Skin of body (tissue), 2 donors: ENCODE measurements around the gene SEC24D.

GRCh38 chr4:113436308-113436758, 325.2 kb downstream of the CAMK2D start:
- RAMPAGE, long total RNA, result no peak

DNA sequence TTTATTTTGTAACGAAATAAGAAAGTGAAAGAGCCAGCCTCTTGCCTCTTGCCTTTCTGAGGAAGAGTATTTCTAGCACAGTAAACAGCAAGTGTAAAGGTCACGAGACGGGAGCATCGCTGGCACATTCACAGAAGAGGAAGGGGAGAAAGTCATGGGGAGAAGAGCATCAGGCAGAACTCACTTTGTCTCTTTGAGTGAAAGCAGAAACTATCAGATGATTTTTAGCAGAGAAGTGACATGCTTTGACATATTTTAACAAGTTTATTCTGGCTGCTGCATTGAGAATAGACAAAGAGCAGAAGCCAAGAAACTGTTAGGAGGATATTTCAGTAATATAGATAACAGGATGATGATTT, 313.7 kb downstream of the CAMK2D start:
- RAMPAGE, long total RNA, result no peak

- RAMPAGE, long total RNA, result no peak
Measured at GRCh38 chr4:113471784-113472367, 289.7 kb downstream of the CAMK2D start.

GRCh38 chr4:113579336-113580113, 182.0 kb downstream of the CAMK2D start:
- RAMPAGE, long total RNA, result no peak

GRCh38 chr4:113633495-113633815, 128.1 kb downstream of the CAMK2D start:
- RAMPAGE, long total RNA, result no peak

- RAMPAGE, long total RNA, result no peak
Measured at GRCh38 chr4:113635736-113636052, 125.8 kb downstream of the CAMK2D start.

GRCh38 chr4:113688387-113689106, 73.0 kb downstream of the CAMK2D start:
- RAMPAGE, long total RNA, result no peak

DNA sequence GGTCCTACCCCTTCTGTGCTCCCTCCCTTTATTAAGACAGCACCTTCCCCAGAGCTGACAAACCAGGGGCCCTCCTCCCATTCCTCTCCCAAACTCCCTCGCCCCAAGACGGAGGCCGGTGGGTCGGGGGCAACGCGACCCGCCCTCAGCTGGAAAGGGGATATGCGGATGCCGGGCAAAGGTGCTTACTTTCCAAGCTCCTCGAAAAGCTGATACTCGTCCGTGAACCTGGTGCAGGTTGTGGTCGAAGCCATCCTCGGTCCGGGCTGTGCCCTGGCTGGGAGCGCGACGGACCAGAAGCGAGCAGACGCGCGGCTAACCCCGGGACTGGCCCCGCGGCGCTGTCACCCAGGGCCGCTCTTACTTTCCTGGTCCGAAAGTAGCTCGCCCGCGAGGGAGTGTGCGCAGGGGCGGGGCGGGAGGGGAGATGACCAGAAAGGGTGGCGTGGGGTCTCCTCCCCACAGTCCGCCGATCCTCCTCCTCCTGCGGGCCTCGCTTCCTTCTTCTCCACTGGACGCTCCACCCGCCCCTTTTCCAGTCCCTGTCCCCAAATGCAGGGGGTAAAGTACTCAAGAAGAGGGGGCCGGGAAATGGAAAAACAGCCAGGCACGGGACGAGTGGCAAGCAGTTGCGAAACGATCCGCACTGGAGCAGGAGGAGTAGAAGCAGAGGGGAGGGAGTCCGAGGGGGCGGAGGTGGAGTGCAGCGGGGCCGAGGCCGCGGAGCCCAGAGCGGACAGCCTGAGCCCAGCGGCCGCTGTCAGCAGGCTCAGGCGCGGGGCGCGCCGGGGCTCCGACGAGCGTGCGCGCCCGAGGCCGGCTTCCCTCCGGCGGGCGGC, 504 bp downstream of the CAMK2D start:
- RAMPAGE, long total RNA, result no peak

GRCh38 chr4:114599219-114600369, 987 bp downstream of the UGT8 start:
- RAMPAGE, long total RNA, result no peak

DNA sequence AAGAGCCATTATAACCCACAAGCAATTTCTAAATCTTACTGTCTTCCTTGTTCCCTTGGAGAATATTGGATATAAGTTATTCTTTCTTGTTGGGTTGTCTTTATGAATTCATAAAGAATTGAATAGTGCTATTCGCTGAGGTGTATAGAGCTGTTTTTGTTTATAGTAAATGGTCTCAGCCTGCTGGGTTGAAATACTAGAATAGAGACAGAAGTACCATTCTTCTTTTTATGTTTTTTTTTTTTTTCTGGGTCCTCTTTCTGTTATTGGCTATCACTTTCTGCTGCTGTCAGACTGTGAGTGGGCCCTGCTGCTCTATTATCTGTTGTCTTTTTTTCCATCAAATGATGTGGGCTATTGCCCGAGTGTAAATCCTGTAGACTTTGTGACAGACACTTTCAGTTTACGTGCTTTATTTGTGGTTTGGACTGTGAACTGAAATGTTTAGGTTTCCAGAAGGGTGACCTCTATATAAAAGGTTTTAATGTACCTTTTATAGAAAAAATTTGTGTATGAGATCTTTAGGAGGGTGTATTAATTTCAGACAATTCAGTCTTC, 3.1 kb downstream of the UGT8 start:
- RAMPAGE, long total RNA, result no peak

- RAMPAGE, long total RNA, result no peak
Measured at GRCh38 chr4:114616511-114616972, 17.9 kb downstream of the UGT8 start.

DNA sequence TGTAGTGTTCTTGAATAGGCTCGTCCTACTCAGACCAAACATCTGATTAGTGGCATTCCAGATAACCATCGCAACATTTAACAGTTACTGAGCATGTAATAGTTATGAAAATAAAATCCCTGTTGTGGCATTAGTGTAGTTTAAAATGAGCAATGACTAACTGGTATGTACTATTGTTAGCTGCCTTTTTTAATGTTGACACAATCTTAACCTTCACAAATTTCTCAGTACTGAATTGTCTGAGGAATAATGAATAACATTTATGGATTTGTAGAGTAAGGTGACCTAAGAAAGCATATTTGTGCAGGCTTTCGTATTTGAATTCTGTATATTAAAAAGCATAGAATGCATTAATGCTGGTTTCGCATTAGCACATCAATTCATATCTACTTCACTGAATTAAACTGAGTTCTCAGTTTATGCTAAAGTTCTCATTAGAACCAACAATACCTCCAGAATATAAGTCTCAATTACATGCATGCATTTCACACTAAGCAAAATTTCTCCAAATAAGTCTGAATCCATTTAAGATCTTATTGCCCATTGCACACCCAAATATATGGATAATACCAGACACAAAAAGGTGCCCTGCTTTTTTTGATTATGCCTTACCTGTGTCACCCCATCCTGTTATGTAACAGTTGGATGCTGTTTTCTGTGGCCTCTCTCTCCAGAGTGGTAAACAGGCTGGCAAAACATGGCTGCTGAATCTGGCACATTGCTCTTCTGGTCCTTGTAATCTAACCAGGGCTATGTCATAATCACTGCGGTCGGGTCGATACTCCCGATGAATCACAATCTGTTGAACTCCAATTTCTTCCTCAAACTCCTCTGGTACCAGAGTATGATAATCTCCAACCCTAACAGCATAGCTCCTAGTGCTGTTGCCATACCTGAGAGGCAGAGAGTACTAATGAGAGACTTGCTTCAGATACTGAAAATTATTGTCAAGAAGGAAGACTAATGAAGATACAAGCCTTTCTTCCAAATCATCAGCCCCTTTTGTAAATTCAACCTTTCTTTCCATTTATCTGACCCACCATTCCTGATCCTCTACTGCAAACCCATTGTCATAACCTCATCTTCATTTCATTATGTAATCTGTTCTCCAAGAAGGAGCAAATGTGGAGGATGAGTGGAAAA, 70.2 kb downstream of the PRSS12 start:
- RAMPAGE, long total RNA, result no peak

DNA sequence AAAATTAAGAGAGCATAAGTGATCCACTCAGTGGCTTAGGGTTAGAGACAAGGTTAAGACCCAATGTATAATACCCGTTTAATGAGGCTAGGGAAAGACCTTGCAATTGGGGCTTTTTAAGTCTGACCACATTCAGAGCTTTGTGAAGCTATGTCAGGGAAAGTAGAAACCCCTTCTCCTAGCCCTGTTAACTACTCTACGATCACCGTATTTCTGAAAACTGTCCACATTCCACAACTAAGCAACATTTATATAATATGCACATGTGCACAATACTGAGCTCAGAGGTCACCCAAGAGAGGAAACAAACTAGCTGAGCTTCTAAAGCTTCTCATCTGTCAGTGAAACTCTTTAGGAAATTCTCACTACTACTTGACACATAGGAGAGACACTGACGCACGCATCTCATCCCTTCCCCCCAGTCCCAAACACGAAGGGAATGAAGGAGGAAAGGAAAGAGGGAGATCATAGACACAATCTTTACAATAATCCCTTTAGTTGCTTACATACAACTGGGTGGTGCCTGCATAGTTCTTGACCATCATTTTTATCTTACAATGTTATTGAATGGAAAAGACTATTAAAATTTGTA, 56.2 kb downstream of the METTL14 start:
- RAMPAGE, long total RNA, result no peak

DNA sequence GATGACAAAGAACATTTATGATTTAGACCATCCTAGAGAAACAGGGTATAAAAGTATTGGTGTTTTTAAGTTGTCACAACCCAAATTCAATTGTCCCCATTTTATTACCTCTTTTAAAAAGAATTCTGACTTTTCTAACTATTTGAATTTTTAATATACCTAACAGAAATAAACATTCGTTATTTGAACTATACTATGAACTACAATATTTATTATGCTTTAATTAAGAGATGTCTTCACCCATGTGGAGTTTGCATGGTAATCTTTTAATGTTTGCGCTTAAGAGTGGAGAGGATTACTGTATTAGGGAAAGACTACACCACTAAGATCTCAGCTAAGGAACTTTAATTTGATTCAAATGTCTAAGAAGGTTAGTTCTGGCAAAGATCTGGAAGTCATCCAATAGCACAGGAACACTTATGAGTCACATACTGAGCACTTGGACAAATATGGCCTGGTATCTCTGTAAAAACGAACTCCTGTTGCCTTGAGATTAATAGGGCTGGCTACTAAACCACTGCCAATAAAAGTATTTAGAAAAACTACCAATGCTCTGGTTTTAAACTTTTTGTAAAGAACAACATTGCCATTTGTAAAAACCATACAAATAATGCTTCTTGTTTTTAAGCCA, 70.7 kb downstream of the SEC24D start:
- RAMPAGE, long total RNA, result no peak

GRCh38 chr4:118835554-118836268, at the start of gene SEC24D:
Gene SEC24D, minus strand, starts transcription at chr4:118836126.
- RAMPAGE, long total RNA, result no peak

DNA sequence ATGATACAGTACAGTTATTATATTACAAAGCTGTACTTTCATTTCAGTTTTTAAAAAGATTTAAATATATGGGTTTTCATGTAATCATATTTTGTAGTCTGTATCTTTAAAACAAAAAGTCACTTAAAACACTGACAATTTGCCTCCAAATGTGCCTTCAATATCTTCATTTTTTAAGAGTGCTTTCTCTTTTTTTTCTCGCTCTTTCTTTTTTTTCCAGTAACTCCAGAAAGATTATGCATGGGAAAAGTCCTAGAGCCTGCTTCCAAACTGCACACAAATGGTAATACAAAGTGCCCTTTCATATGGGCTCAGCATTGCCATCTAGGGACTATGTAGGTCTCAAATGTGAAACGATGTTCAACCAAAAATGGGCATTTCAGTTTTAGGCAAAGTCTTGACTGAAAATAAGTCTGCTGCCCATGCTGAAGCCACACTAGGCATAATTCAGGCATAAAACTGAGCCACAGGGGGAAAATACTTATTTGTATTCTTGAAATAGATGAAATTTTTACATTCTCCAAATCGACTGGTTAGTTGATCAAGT, 65.5 kb downstream of the SYNPO2 start:
- RAMPAGE, long total RNA, result no peak

- RAMPAGE, long total RNA, result no peak
Measured at GRCh38 chr4:119033137-119033867, 102.3 kb upstream of the MYOZ2 start.

GRCh38 chr4:119210669-119211065, 1.8 kb upstream of the USP53 start:
- RAMPAGE, long total RNA, result no peak

GRCh38 chr4:119221192-119221865, 8.8 kb downstream of the USP53 start:
- RAMPAGE, long total RNA, result no peak

GRCh38 chr4:119230844-119231229, 18.3 kb downstream of the USP53 start:
- RAMPAGE, long total RNA, result no peak